Left cardiac atrium (tissue), 1 donor: ENCODE measurements around the gene TASP1.

GRCh38 chr20:8416091-8416779, 284.2 kb downstream of the PLCB1 start:
- PRO-cap: no peak

GRCh38 chr20:8600986-8601215, 468.0 kb upstream of the PLCB4 start:
- PRO-cap: no peak

GRCh38 chr20:8667737-8668158, 401.1 kb upstream of the PLCB4 start:
- PRO-cap: no peak

- PRO-cap: no peak
Measured at GRCh38 chr20:9233994-9234627, 165.2 kb downstream of the PLCB4 start.

DNA sequence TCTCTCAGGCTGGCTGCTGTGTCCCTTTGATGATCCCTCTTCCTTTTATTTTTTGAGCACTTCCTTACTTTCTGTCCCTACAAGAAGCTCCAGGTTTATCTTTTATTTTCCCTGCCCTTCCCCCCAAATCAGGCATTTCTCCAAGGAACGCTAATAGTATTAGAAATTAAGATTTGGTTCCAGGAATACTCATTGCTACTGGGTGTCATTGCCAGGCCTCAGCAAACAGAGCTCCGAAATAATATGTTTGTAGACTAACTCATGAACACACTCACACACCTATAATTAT, 68.5 kb downstream of the LAMP5 start:
- PRO-cap: no peak

DNA sequence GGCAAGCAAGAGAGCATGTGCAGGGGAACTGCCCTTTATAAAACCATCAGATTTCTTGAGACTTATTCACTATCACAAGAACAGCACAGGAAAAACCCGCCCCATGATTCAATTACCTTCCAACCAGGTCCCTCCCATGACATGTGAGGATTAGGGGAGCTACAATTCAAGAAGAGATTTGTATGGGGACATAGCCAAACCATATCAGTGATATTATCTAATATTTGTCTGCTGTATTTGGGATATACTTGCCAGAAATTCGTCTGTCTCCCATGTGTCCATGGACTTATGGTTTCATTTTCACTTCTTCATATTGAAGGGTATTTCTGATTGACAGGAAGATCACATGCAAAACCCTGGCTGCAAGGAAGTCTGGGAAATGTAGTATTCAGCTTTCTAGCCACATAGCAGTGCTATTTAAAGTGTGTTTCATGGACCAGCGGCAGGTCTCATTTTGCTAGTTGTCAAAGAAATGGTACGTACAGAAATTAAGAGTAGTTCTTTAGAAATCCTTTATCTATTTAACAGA, 50.6 kb upstream of the PAK5 start:
- PRO-cap: no peak

- PRO-cap: no peak
Measured at GRCh38 chr20:10370103-10370812, 63.8 kb downstream of the MKKS start.

GRCh38 chr20:10434387-10434912, 428 bp upstream of the MKKS start:
- PRO-cap: unidirectional peak, plus-strand start at chr20:10434676

DNA sequence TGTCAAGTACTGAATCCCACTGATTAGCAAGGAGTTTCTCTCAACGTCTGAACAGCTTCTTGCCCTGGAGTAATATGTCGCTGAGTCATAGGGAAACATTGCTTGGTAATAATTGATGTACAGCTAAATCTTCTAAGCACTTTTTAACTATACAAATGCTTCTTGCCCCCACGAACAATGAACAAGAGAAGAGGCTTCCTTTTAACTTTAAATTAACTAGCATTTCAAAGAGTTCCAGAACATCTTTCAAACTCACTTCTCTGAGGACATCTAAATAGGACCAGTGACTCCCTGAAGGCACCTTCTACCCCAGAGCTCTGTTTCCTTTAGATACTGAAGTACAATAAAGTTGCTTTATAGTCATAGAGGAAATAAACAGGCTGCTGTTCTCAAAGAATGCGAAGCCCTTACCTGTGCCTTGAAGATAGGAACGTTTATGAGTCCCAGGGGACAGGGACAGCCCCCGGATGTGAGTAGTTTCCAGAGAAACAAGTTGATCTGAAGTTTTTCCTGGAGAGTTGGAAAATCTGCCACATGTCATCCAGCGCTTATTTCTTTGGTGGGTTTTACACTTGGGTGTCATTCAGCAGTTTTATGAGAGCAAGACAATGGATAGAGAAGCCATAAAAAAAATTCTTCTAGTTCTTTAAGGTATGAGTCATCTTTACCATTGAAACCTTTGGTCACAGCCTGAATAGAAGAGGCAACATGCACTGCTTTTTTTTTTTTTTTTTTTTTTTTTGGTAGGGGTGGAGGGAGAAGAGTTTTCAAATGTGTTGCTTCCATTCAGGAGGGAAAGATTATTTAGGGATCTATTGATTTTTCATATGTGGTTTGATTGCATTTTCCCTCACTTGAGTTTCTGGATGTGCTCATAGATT, 462.4 kb upstream of the BTBD3 start:
- PRO-cap: no peak

GRCh38 chr20:11687561-11688236, 230.0 kb upstream of the BTBD3 start:
- PRO-cap: no peak

DNA sequence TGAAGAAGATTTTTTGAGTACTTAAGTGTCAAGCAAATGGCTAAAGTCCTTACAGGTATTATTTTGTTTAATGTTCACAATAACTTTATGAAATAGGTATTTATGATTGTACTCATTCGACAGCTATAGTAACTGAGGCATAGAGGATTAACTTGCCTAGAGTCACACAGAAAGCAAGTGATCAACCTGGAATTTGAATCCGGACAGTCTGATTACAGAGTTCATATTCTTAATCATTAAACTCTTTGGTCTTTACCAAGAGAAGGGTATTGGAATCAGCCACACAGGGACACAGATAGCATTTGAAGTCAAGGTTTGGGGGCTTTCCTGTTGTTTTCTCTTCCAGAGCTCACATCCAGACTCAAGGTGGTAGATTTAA, 69.6 kb downstream of the ISM1 start:
- PRO-cap: no peak

- PRO-cap: no peak
Measured at GRCh38 chr20:13307427-13307875, 86.4 kb downstream of the ISM1 start.

GRCh38 chr20:13460781-13461640, 177.7 kb downstream of the TASP1 start:
- PRO-cap: no peak

- PRO-cap: bidirectional peak, plus-strand start at chr20:13639035, minus-strand start at chr20:13638917
Measured at GRCh38 chr20:13638203-13639350, at the start of gene TASP1. TSS of gene TASP1 (minus strand) at chr20:13638932.

- PRO-cap: no peak
Measured at GRCh38 chr20:13759514-13760272, 25.0 kb downstream of the ESF1 start.

GRCh38 chr20:14717241-14717918, 380.0 kb upstream of the FLRT3 start:
- PRO-cap: no peak

DNA sequence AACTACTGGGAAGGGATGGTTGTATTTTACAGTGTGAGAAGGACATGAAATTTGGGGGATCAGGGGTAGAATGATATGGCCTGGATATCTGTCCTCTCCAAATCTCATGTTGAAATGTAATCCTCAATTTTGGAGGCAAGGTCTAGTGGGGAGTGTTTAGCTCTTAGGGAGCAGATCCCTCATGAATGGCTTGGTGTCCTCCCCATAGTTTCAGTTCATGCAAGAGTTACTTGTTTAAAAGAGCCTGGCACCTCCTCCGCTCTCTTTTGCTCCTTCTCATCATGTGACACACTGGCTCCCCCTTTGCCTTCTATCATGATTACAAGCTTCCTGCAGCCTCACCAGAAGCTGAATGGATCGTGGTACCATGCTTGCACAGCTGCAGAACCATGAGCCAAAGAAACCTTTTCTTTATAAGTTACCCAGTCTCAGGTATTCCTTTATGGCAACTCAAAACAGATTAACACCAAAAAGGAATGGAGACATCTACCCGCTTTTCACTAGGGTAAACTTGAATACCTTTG, 733.0 kb upstream of the FLRT3 start:
- PRO-cap: no peak

DNA sequence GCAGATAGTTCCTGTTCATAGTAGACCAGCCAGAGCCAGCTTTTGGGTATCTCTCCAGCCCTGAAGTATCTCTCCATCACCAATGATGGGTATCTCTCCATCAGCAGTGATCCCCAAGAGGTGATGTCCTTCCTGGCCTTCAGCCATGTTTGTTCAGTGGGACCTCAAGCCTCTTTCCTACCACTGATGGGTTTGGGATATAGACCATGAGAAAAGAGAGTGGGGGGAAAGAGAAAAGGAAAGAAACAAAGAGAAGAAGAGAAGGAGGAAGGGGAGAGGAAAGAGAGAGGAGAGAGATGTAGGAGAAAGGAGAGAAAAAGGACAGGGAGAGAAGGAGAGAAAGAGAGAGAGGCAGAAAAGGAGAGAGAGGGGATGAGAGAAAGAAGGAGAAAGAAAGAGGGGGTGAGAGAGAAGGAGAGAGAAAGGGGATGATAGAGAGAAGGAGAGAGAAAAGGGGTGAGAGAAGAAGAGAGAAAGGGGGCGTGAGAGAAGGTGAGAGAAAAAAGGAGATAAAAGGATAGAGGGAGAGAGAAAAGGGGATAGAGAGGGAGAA, 933.6 kb downstream of the KIF16B start:
- PRO-cap: no peak

- PRO-cap: no peak
Measured at GRCh38 chr20:16283785-16284546, 289.3 kb downstream of the KIF16B start.

- PRO-cap: no peak
Measured at GRCh38 chr20:16483436-16483882, 89.8 kb downstream of the KIF16B start.